Colonic mucosa (tissue), 1 donor: ENCODE results near the genes PLCG1, PTPRT and MYBL2.

DNA sequence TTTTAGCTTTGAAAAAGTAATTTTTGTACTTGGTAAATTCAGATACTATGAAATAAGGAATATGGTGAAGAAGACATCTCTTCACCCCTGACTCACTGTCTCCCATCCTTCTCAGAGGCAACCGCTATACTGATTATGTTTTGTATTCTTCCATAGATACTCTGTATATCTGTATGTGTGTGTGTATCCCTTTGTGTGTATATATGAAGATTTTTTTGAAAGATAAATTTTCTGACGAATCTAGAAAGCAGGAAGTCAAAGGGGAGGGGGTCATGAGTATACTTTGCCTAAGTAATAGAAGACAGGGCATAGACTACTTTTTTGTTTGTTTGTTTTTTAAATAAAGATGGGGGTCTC is 48.1 kb downstream of the TOP1 start:
- PRO-cap, result no peak

DNA sequence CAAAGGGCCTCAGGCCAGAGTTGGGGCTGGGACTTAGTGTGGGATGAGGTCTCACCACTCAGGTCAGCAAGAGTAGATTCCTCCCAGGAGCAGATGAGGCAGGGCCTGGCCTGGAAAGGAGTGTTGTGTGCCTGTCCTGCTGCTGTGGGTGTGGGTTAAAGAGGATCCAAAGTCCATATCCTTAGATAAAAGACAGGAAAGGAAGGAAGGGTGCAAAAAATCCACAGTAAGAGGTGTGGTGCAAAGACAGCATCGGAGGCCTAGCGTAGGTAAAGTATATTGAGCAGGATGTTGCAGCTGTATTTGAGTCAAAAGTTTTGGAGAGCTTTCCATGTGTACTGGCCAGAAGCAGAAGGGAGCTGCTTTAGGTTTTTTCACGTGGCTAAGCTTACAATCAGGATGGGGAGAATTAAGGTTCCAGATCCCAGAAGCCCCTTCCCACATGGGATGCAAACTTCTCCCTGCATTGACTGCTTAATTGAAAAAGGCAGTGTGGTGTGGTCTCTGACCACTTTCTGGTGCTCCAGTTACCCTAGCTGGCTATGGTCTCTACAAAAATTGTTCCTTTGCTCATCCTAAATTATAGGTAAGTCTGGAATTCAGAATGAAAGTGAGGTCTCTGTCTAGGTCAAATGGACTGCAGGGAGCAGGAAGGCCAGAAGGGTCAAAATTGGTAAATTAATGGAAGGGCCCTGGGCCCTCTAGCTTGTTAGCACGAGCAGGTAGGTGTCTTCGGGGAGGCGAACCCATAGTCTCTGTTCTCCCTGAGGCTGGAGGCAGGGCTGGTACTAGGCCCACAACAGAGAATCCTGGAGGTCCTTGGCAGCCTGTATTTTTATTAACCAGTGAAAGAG is 12.6 kb upstream of the PLCG1 start:
- PRO-cap, result unidirectional peak, minus-strand start at position 122 of the sequence

GRCh38 chr20:41137322-41137919 is at the start of gene PLCG1:
TSS of gene PLCG1 (plus strand) at chr20:41137543.
- PRO-cap, result bidirectional peak, plus-strand start at chr20:41137547, minus-strand start at chr20:41137358

DNA sequence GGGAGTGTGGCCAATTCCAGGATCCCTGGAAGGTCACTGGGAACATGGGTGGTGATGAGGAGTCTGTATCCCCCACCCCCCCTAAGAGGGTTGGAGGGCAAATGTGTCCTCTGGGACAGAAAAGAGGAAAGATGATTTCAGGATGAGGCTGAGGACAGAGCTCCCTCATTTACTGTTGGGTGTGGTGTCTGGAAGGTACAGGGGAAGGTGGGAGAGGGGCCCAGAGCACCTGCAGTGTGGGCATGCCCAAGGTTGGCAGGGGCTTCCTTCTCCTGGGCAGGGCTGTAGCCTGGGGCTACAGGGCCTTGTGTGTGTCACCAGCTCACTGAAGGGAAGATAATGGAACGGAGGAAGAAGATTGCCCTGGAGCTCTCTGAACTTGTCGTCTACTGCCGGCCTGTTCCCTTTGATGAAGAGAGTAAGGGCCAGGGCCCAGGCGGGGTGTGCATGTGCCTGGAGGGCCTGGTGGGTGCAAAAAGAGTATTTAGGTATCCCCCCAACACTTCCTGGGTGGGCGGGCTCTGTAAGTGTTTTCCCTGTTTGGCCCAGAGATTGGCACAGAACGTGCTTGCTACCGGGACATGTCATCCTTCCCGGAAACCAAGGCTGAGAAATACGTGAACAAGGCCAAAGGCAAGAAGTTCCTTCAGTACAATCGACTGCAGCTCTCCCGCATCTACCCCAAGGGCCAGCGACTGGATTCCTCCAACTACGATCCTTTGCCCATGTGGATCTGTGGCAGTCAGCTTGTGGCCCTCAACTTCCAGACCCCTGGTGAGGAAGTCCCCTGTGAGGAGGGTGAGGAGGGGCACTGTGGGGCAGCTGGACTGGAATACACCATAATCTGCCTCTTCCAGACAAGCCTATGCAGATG is 34.8 kb downstream of the PLCG1 start:
- PRO-cap, result no peak

- PRO-cap, result no peak
Measured at GRCh38 chr20:41261944-41262403, 55.6 kb downstream of the ZHX3 start.

DNA sequence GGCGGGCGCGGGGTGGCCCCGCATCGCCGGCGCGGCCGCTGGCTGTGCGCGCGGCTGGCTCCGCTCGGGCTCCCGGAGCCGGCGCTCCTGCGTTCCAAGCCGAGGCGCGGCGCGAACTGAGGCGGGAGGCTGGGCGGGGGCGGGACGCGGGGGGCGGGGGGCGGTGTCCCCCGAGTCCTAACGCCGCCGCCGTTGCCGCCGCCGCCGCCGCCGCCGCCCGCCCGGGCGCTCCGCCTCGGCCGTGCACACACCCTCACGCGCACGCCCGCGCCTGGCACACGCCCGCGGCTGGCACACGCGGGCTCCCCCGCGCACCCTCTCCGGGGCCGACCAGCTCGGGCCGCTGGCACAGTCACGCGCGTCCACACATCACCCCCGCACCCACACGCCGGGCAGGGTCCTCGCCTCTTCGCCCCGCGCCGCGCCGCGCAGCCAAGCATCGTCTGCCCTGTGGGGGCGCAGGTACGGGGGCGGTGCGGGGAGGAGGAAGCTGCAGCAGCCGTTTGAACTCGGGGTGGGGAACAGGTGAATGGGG is at the start of gene PTPRT:
Gene PTPRT, minus strand, starts transcription at position 118 of the 535 bp plus-strand sequence.
- PRO-cap, result no peak

GRCh38 chr20:43463030-43464035 is 5.6 kb downstream of the SRSF6 start:
- PRO-cap, result no peak

DNA sequence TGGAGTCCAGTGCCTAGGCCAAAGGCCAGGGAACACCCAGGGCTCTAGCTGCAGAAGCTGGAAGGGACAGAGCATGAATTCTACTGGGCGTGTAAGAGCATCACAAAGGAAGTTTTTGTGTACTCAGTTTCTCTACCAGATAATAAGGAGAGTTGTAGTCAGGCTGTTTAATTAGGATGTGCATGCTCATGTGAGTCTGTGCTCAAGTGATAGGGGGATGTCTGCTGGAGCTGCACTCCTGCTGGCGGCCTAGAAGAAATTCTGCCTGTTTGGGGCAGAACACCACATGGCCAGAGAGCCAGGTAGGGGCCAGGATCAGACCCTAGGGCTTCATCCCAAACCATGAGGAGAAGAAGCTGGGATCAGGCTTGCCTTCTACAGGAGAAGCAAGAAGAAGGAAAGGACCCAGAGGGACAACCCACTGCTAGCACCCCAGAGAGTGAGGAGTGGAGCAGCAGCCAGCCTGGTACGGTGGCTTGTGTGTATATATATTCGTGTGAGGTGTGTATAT is 8.3 kb downstream of the L3MBTL1 start:
- PRO-cap, result no peak

DNA sequence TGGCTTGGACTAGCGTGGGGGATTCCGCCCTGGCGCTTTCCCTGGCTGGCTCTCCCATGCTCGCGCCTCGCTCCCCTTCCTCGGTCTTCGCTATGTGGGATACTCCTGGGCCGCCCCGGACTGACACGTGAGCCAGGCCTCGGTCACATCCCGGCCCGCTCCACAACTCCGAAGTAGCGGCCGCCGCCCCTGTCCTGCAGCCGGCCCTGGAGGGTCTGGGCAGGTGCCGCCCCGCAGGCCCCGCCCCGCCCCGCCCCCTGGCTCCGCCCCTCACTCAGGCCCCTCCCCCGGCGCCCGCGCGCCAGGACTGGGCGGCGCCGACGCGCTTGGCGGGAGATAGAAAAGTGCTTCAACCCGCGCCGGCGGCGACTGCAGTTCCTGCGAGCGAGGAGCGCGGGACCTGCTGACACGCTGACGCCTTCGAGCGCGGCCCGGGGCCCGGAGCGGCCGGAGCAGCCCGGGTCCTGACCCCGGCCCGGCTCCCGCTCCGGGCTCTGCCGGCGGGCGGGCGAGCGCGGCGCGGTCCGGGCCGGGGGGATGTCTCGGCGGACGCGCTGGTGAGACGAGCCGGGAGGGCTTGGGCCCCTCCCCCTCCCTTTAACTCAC is at the start of gene MYBL2:
Gene MYBL2, plus strand, starts transcription at position 368 of the 606 bp plus-strand sequence.
- PRO-cap, result bidirectional peak, plus-strand start at position 374 of the sequence, minus-strand start at position 208 of the sequence

GRCh38 chr20:43681977-43682538 is 15.1 kb downstream of the MYBL2 start:
- PRO-cap, result unidirectional peak, minus-strand start at chr20:43682057

DNA sequence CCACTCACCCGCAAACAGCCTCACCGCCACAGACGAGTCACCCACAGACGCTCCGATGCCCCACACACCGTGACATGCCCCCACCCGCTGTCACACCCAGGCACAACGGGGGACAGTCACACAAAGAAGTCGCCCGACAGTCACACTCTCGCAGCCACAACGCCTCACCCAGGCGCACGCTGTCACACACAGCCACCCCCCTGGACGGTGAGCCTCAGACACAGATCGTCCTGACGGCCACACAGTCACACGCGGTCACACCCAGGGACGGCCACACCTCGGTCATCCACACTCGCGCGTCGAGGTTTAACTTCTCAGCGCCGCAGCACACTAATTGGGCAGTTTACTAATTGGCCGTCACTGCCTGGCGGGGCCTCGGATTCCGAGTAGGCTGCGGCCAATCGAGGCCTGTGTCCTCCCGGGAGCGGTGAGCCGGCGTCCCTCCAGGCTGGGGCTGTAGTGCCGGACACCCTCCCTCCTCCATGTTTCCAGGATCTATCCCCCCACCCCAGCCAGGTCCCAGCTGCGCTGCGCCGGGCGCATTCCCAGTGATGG is 786 bp downstream of the TOX2 start:
- PRO-cap, result no peak

DNA sequence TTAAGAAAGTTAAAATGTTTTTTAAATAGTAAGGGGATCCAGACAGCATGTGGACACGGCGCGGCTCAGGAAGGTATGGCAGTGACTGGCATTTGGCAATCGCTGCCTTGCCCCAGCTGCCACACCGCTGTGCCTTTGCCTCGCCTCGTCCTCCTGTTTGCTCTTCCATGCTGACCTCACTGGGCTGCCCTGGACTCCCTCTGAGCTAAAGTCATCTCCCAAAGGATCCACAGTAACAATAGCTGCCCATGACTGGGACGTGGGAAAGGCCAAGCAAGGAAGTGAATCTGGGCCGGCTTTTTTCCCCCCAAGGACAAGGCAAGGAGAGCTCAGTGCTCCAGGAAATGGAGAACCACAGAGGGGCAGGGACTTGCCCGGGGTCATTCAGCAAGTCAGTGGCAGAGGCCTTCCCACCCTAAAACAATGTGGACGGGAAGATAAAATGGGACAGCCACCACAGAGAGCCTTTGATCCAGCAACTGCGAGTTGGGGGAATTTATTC is 48.1 kb downstream of the JPH2 start:
- PRO-cap, result no peak

- PRO-cap, result no peak
Measured at GRCh38 chr20:44207163-44207765, 3.3 kb downstream of the OSER1 start.

GRCh38 chr20:44309406-44310047 is 1.5 kb downstream of the FITM2 start:
- PRO-cap, result no peak

DNA sequence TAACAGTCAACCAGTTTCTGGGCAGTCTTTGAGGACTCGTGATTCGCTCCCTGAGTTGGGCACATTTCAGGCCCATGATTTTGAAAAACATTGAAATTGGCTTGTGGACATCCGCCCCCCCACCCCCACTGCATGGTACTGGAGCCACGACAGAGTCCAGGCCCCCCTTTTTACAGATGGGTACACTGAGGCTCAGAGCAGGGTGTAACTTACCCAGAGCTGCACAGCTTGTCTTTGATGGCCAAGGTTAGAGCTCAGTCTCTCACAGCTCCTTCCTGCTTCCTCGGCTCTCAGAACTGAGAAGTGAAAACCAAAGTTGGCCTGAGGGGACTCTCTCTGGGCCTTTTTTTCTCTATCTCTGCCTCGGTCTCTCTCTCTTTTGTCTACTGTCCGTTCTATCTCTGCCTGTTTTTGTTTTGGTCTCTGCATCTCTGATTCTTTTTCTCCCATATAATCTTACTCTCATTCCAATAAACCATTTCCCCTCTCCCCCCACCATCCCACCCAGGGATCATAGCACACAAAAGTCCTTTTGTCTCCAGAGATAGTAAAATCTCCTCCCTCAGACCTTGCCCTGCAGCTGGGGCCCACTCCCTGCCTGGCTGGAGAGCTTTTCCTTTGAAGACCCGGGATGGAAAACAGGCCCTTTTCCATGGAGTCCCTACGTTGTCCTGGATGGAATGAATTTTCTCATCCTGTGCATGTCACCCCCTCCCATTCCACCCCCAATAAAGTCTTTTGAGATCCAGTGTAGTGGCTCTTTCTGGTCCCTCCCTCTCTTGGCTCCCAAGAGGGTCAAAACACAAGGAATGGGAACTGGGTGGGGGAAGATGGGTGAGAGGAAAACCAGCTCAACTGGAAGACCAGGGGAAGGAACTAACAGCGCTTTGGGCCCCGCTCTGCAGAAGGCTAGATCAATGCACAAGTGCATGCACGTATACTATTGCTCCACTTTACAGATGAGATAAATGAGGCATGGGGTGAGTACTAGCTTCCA is 3.5 kb upstream of the HNF4A start:
- PRO-cap, result bidirectional peak, plus-strand start at position 313 of the sequence, minus-strand start at position 298 of the sequence; bidirectional peak, plus-strand start at position 621 of the sequence, minus-strand start at position 413 of the sequence; unidirectional peak, plus-strand start at position 854 of the sequence; unidirectional peak, plus-strand start at position 904 of the sequence

GRCh38 chr20:44402089-44403323 is 47.0 kb downstream of the HNF4A start:
- PRO-cap, result bidirectional peak, plus-strand start at chr20:44402486, minus-strand start at chr20:44402369; unidirectional peak, minus-strand start at chr20:44402869

DNA sequence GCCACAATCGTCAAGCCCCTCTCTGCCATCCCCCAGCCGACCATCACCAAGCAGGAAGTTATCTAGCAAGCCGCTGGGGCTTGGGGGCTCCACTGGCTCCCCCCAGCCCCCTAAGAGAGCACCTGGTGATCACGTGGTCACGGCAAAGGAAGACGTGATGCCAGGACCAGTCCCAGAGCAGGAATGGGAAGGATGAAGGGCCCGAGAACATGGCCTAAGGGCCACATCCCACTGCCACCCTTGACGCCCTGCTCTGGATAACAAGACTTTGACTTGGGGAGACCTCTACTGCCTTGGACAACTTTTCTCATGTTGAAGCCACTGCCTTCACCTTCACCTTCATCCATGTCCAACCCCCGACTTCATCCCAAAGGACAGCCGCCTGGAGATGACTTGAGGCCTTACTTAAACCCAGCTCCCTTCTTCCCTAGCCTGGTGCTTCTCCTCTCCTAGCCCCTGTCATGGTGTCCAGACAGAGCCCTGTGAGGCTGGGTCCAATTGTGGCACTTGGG is 46.0 kb upstream of the TTPAL start:
- PRO-cap, result no peak

- PRO-cap, result unidirectional peak, plus-strand start at chr20:44572725
Measured at GRCh38 chr20:44572492-44573416, 9.6 kb upstream of the PKIG start.

DNA sequence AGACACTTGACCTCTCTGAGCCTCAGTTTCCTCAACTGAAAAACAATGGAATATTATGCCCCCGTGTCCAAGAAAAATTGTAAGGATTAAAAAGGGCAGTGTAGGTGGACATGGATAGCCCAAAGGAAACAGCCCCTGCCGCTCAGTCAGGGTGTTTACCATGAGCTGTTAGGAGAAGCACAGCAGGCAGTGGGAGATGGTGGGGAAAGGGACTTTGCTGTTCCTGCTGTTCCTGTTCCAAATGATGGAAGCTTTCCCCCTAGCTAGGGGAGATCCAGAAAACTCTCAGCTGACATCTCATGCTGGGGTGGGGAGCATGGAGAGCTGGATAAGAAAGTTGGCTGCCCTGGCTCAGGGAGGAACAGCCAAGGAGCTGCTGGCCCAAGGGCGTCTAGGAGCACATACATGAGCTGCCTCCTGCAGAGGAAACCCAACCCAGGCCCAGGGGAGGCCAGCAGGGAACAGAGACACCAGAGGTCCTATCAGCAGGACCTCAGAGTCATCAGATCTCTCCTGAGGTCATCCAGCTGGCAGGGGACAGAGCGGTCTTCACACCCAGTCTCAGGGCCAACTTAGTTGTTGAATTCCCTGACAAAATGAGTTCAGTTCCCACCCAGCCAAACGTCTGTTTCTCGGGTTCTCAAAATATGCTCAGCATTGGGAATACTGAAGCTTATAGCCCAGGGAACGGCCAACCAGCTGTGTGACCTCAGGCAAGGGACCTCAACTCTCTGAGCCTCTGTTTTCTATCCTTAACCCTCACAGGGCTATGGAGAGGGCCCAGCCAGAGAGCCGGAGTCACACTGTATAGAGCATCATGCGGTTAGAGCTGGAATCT is 14.0 kb downstream of the ADA start:
- PRO-cap, result no peak

DNA sequence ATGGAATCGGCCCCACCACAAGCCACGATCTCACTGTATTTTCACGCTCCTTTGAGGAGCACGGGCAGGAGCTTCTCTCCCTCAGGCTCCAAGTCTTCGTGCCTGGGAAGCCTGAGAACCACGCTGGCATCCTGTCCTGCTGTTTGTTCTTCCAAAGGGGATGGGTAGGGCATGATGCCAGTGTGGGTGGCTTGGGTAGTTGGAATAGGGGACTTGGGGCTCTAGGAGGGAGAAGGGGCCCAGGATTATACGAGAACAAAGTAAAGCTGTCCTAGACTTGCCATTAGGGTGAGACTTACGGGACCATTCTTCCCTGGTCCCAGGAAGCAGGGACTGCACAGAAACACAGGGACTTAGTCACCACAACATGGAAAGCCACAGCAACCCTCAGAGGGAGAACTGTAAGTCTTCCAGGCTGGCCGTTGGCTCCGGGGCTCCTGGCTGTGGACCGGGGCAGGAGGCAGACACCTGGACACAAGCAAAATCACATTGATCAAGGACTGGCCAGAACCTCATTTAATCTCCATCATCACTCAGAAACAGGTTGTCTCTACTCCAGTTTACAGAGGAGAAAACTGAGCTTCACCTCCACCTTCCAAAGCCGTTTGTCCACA is 1.3 kb downstream of the CCN5 start:
- PRO-cap, result no peak